Measurements from ENCODE around the genes LTB and APOM.

DNA sequence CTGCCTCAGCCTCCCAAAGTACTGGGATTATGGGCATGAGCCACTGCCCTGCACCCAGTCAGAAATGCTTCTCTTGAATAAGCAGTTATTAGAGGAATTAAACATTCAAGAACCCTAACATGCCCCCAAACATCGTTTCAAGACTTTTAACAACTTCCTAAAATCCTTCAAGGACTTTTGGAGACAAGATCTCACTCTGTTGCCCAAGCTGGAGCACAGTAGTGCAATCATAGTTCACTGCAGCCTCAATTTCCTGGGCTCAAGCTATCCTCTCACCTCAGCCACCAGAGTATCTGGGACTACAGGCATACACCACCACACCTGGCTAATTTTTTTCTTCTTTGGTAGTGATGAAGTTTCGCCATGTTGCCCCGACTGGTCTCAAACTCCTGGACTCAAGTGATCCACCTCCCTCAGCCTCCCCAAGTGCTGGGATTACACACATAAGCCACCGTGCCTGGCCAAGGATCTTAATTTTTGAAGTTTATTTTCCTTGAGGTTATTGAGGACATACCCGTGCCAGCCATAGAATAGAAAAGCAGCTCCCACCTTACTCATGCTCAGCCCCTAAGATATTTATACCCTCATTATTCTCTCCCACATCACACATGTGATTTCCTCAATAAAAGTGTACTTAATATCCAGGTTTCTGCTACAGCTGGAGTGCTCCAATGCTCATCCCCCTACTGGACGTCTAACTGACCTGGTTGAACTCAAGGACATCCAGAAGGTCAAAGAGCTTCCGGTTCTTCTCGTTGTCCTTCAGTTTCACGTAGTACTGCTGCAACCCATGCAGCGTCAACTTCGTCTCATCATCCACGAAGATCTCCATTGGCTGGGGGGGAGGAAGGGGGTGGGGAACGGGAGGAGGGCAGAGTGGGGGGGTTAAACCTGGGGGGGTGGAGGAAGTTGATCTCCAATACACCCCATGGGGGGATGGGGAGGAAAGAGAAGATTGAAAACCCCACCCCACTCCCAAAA lies 3.6 kb downstream of the MCCD1 start:
- PRO-cap, 3 experiments = no peak in any of the 3 experiments
- RAMPAGE, long total RNA, 2 experiments = no peak in any of the 2 experiments
- RRBS = no CpG with 5 or more reads among the region's 13 CpGs

- PRO-cap, 3 experiments = no peak in any of the 3 experiments
- RAMPAGE, long total RNA, 2 experiments = no peak in any of the 2 experiments
- RRBS = no CpG with 5 or more reads among the region's 10 CpGs
Observed at GRCh38 chr6:31545752-31546489, 487 bp downstream of the ATP6V1G2 start.

DNA sequence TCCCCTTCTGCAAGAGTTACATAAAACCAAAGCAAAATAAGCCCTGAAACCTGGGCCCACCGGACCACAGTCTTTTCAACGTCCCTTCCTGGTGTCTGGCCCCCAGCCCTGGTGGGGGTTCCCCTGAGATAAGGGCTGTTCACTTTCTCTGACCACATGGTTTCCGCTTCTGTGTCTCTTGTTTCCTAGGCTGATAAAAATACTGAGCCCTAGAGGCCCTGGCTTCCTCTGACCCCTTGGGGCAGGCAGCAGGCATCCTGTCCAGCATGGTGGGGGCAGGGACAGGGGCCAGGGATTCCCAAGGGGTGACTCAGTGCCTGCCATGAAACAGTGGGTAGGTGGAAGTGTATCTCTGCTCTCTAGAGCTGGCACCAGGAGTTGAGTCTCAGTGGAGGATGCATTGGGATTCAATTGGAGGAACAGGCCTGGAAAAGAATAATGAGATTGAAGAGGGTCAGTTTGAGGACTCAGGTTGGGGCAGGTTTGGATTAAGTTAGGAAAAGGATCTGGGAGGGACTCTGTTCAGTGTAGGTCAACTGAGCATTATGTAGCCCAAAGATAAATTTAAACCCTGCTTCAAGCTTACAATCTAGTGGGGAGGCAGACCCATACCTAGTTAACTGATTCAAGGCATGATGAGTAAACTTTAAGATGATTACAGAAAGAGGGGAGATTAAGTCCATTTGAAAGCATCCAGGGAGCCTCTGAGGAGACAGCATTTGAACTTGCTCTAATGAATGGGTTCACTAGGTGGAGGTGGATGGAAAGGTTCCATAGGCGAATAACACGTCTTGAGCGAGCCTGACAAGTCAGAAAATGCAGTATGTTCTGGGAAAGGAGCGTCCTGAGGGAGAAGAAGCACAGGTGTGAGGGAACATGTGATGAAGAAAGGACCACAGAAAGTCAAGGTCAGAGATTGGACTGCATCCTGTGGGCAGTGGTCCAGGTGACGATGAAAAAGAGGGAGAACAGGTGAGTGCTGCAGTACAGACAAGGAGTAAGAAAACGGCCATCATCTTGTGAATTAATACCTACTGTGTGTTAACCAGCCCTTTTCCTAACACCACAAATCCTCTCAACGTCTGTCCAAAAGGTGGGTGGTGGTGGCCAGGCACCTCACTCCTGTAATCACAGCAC lies 11.4 kb upstream of the LTA start:
- PRO-cap, 3 experiments = no peak in any of the 3 experiments
- RAMPAGE, long total RNA, 2 experiments = no peak in any of the 2 experiments
- RRBS = no CpG with 5 or more reads among the region's 10 CpGs

GRCh38 chr6:31582148-31582829 lies at the start of gene LTB:
Gene LTB (minus strand): TSS chr6:31582424.
- PRO-cap, 3 experiments = no peak in any of the 3 experiments
- RAMPAGE, long total RNA, 2 experiments = no peak in any of the 2 experiments
- RRBS = no CpG with 5 or more reads among the region's 6 CpGs

DNA sequence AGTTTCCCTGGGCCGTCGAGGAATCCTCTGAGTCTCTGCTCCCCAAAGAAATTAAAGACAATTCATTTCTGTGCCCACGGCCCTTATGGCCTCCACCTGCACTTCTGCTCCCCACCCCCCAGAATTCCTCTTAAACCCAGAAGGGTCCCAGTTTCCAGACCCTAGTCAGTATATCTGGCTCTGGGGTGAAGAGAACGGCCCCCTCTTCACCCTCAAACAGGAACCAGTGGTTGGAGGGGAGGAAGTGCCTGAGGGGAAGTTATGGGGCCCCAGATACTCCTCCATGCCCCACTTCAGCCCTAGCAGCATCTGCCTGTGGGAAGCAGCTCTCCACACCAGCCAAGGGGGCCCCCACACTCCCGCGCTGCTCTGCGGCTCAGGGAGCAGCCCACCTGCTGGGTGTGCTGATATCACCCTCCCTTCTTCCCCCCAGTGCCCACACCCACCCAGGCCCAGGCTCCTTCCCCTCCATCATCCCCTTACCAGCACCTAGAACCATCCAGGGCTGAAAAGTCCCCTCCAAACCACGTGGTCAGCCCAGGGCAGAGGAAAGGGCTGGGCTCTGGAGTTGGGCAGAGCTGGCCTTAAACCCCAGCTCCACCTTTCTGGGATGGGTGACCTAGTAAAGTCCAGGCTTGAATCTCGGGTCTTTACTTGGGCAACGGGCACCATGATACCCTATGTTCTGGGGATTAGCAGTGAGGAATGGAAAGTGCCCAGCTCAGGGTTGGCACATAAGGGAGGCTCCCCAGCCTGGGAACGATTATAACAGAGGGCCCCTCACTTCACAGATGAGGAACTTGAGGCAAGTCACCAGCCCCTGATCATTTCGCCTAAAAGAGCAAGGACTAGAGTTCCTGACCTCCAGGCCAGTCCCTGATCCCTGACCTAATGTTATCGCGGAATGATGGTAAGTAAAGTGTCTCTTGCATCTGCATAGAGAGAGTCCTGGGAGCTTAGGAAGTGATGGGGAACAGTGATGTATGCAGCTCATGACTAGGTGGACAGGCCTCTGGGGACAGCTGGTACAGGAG lies 649 bp downstream of the LST1 start:
- PRO-cap, 3 experiments = no peak in any of the 3 experiments
- RAMPAGE, long total RNA, 2 experiments = start-site peak on the plus strand in 1 of 2 experiments, centred at position 611 of the sequence, 7 reads per replicate
- RRBS = no CpG with 5 or more reads among the region's 14 CpGs

DNA sequence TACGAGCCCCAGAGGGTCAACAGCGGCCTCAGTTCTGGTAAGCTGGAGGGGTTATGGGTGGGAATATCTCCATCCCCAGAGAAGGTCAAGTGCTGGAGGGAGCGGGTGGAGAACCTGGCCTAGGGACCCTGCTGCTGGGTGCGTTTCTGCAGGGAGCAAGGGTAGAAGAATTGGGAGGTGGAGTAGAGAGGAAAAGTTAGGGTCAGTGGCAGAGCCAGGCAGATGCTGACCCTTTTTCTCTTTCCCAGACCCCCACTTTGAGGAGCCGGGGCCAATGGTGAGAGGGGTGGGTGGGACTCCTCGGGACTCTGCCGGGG lies 13.1 kb downstream of the PRRC2A start:
- PRO-cap, 3 experiments = no peak in any of the 3 experiments
- RAMPAGE, long total RNA, 2 experiments = no peak in any of the 2 experiments
- RRBS = 90% methylated on average over 3 of the region's 7 CpGs

GRCh38 chr6:31637685-31638707 lies 14.5 kb downstream of the BAG6 start:
- PRO-cap, 3 experiments = no peak in any of the 3 experiments
- RAMPAGE, long total RNA, 2 experiments = no peak in any of the 2 experiments
- RRBS = no CpG with 5 or more reads among the region's 10 CpGs

DNA sequence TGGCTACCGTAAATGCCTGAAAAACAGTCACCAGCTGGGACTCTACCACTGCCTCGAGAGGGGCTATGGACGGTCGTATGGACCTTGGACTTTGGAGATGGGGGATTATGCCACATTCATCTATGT lies 165 bp upstream of the BAG6 start:
- PRO-cap, 3 experiments = no peak in any of the 3 experiments
- RAMPAGE, long total RNA, 2 experiments = no peak in any of the 2 experiments
- RRBS = no CpG with 5 or more reads among the region's 4 CpGs

- PRO-cap, 3 experiments = no peak in any of the 3 experiments
- RAMPAGE, long total RNA, 2 experiments = no peak in any of the 2 experiments
- RRBS = no CpG with 5 or more reads among the region's 8 CpGs
Observed at GRCh38 chr6:31655338-31656443, at the start of gene APOM. Gene APOM (plus strand): TSS chr6:31655894.

GRCh38 chr6:31792562-31793140 lies 2.9 kb downstream of the VARS1 start:
- PRO-cap, 3 experiments = no peak in any of the 3 experiments
- RAMPAGE, long total RNA, 2 experiments = no peak in any of the 2 experiments
- RRBS = no CpG with 5 or more reads among the region's 16 CpGs

GRCh38 chr6:31866137-31866429 lies 3.5 kb upstream of the NEU1 start:
- PRO-cap, 3 experiments = no peak in any of the 3 experiments
- RAMPAGE, long total RNA, 2 experiments = no peak in any of the 2 experiments
- RRBS = no CpG with 5 or more reads among the region's 7 CpGs

- PRO-cap, 3 experiments = no peak in any of the 3 experiments
- RAMPAGE, long total RNA, 2 experiments = no peak in any of the 2 experiments
- RRBS = no CpG with 5 or more reads among the region's 8 CpGs
Observed at GRCh38 chr6:31874291-31875098, 4.3 kb downstream of the SLC44A4 start.

GRCh38 chr6:31877504-31878218 lies 1.1 kb downstream of the SLC44A4 start:
- PRO-cap, 3 experiments = no peak in any of the 3 experiments
- RAMPAGE, long total RNA, 2 experiments = no peak in any of the 2 experiments
- RRBS = no CpG with 5 or more reads among the region's 11 CpGs

DNA sequence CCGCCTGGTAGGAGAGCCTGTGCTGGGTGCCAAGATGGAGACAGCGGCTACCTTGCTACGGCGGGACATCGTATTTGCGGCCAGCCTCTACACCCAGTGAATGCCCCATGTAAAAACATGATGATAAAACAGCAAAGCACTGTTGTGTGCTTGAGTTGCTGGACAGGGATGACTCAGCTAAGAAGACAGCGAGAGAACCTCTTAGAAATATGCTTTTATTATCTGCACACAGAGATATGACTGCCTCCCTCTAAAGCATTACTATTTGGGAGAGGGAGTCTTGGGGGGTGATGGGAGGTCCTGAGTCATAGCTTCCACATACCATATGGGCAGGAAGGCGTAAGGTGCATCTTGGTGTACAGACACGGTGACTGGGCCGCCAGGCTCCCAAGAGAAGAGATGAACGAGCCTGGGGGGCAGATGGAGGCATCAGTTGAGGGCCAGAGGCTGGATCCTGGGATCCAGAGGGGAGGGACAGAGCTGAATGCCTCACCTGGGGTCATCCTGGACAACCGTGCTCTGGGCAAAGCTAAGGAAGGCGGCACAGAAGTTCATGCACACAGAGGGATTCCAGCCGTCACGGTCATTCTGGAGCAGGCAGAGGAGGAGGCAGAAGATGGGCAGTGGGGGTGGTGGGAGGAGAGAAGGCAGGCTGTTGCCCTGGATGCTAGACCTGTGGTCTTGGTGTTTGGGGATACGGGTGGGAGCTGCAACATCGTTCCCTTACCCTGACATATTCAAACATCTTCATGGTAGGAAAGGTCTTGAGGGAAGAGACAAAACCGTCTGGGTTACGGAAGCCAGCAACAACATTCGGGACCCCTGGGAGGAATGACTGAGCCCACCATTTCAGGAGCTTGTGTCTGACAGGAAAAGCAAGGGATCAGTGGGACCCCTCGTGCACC lies 2.1 kb downstream of the DXO start:
- PRO-cap, 3 experiments = no peak in any of the 3 experiments
- RAMPAGE, long total RNA, 2 experiments = no peak in any of the 2 experiments
- RRBS = no CpG with 5 or more reads among the region's 21 CpGs

- PRO-cap, 3 experiments = no peak in any of the 3 experiments
- RAMPAGE, long total RNA, 2 experiments = no peak in any of the 2 experiments
- RRBS = no CpG with 5 or more reads among the region's 4 CpGs
Observed at GRCh38 chr6:32110267-32110498, 1.0 kb upstream of the TNXB start.

DNA sequence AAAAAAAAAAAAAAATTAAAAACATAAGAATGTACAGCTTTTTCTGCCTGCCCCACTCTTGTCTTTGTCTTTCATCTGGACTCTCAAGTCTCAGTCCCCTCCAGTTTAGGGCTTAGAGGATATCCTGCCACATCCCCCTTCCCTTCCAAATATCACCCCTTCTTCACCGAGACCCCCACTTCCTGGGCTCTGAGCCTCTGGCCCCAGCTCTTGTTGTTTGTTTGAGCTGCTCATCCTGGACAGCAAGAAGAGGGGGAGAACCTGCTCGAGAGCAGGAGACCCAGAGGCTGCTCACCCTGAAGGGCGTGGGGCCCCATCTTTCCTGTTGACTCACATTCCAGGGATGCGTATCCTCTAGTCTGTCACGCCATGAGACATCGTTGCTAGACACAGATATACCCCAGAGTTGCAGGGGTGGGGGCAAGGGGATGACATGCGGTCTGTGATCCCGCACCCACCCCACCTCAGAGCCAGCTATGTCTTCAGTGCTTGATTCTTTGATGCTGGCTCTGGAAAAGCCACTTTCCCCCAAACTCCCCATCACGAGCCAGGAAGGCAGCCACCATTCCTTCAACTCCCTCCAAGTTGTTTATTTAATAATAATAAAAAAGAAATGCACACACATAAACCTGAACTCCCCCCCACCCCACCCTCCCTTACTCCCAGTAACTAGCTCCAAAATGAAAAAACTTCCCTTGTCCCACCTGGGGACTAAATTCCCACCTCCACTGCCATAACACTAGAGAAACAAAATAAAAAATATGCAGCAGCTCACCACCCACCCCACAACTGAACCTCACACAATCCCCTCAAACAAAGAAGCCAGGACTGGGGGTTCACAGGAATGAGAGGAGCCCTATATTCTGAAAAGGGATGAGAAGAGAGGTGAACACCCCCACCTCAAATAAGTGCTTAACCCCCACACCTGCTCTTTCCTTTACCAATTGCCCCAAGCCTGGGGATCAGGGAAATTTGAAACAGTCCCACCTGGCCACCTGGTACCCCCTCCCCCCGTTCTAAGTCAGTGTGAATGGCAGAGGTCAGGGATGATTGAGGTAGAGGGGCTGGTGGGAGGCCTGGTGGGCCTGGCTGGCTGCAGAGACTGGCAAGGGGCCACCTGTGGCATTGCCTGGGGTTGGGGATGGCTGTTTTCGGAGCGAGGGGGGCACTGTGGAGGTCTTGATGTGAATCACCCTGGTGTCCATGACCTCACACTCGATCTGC lies 6.0 kb upstream of the TNXB start:
- PRO-cap, 3 experiments = no peak in any of the 3 experiments
- RAMPAGE, long total RNA, 2 experiments = no peak in any of the 2 experiments
- RRBS = no CpG with 5 or more reads among the region's 13 CpGs

DNA sequence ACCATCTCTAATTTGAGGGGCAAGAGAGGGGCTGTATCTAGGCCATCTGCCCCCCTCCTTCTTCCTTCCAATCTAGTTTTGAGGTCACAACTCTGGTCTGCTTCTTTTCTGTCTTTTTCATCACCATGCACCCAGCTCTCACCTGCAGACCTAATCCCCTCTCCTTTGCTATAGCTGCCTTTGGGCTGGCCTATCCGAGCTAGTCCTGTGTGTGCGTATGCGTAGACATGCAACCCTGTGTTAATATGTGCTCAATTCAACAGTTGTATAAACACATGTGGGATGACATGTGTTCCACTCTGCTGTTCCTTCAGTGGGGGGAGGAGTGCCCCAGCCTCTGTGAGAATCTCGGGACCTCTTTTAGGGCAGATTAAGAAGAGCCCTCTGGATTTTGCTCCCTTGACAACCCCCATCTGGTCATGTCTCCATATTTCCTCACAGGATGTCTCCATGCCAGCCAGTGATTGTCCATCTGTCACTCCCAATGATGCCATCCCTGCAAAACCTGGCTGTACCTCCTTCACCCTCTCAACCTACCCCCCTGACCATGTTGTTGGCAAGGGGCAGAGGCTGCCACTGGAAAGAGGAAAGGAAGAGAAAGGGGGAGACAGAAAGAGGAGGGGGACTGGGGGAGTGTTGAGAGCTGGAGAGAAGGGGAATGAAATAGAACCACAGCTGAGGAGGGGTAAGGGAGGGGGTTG lies 545 bp downstream of the PRRT1 start:
- PRO-cap, 3 experiments = no peak in any of the 3 experiments
- RAMPAGE, long total RNA, 2 experiments = no peak in any of the 2 experiments
- RRBS = no CpG with 5 or more reads among the region's 4 CpGs

DNA sequence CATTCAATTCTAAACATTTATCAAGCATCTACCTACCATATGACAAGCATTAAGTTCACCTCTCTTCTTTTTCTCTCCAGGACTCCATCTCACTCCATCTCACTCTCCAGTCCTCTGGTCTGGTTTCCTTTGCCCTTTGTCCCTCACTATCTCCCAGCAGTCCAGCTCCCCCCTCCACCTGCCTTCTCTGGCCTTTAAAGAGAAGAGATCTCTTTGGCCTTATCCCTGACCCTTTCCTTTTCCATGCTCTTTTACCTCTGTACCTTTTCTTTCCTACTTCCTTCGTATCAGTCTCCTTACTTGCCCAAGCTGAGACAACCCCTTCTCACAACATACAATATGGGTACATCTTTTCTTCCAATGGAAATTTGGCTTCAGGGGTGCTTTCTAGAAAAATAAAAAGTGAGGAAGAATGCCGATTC lies 601 bp upstream of the AGPAT1 start:
- PRO-cap, 3 experiments = no peak in any of the 3 experiments
- RAMPAGE, long total RNA, 2 experiments = no peak in any of the 2 experiments
- RRBS = no CpG with 5 or more reads among the region's 2 CpGs

DNA sequence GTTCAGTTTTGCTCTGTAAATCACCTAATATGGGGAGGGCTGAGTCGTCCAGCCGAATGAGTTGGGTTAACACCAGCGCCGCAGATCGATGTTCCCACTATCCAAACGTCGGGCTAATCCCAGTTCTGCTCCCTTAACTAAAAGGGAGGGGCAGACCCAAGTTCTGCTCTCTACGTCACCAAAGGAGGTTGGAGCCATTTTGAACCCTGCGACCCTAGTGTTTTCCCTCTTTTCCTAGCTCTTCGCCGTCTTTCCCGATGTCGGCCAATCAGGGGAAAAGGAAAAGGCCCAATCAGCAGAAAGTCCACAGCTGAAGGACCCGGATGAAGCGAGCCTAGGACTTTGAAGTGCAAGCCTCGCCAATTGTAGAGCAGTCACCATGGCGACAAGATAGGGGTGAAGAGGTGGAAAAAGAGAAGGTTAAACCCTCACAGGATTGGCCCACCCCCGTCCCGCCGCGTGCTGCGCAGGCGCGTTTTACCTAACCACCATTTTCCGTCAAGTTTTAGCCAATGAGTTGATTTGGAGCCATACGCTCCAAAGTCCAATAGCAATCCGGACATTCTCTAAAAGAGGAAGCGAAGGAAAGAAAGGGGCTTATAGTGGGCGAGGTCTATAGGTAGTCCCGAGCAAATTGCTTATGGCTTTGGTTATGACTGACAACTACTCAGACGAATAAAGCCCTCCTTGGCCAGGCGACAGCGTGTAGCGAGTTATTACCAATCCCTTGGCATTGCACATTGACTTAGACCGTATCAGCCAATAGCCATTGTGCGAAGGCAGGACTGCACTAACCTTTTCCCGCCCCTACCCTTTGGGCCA lies 474 bp upstream of the RNF5 start:
- PRO-cap, 3 experiments = peak in 3 of 3 experiments; most common plus-strand start position 512 of the sequence (in 3); most common minus-strand start position 127 of the sequence (in 3)
- RAMPAGE, long total RNA, 2 experiments = start-site peak on the plus strand in 2 of 2 experiments, centred at positions 459 to 531 of the sequence, 17 to 22 reads per replicate; start-site peak on the minus strand in 2 of 2 experiments, centred at positions 255 to 262 of the sequence, 26 to 49 reads per replicate
- RRBS = no CpG with 5 or more reads among the region's 37 CpGs

DNA sequence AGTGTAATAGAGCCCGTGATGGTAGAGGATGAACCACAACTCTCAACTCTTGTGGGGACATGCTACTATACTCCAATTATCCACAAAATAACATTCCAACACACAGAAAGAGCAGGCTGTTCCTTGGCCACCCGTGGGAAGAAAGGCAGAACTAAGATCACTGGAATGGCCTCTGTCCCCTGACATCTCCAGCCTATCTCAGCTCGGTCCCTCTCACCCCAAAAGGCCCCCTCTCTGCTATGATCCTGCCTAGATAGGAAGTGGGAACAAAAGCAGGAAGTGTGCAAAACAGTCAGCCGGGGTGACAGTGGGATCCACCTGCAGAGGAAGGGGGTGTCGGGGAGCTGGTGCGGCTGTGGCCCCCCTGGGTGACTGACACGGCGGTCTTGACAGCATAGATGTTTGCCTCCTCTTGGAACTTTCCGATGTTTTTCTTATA lies 2.9 kb upstream of the AGER start:
- PRO-cap, 3 experiments = no peak in any of the 3 experiments
- RAMPAGE, long total RNA, 2 experiments = no peak in any of the 2 experiments
- RRBS = no CpG with 5 or more reads among the region's 9 CpGs